ENCODE results near the gene SLC25A29.

DNA sequence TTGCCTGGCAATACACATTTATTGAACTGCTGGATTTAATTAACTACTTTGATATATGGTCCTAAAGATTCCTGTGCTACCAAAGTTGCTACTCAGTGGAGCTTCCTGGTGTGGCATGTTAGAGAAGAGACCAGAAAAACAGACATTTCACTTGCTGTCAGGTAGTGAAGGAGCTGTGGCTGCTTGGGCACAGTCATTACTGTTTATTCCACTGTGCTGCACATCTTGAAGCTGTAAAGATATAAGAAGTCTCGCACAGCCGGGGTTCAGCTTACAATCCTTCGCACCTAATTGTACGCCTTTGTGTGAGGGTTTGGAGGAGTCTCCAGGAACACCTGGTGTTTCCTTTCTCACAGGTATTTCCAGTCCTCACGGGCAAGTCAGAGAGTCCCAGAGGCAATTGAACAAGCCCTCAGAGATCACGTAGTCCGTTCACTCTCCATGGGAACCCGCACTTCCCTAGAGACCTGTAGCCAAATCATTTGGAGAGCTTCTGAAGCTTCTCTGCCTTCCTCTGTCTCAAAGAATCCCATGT lies 4.0 kb downstream of the EVL start:
- PRO-cap: no peak
- RRBS: no CpG with 5 or more reads among the region's 8 CpGs

GRCh38 chr14:100073774-100074211 lies 8.6 kb downstream of the EVL start:
- PRO-cap: no peak
- RRBS: 96% methylated on average over 1 of the region's 10 CpGs

GRCh38 chr14:100106588-100107111 lies 41.4 kb downstream of the EVL start:
- PRO-cap: no peak
- RRBS: 93% methylated on average over 5 of the region's 9 CpGs

DNA sequence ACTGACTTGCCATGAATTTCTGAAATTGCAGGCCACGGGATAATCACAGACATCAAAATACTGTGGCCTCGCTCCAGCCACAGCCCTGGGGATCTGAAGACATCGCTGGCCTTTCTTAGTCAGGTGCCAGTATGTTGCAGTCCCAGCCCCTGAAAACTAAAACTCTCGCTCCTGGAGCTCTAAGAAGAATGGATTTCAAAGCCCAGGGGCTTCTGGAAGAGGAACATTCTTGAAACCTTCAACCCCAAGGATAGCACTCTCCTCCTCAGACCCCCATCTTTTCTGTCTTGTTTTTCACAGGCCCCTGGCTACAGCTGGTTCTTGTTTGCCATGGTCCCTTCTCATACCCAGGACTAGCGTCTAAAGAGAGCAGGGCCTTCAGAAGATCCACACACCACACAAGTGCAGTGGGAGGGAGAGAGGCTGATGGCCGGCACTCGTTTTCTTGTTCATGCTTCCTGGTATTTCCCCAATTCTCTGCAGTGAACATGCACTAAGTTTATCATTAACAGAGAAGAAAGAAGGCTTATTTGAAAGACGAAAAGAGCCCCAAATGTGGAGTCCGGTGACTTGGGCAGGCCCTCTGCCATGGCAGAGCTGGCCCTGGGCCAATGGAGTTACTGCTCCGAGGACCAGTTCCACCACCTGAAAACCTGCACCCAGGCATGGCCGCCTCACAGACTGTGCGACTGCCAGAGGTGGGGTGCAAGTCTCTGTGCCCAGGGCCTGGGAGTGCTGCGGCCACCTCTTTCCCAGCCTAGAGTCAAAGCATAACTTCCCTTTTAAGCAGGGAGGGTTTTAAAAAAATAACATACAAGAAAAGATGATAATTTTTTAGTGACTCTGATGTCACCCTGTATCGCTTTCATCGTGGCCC lies 25.0 kb downstream of the DEGS2 start:
- PRO-cap: no peak
- RRBS: no CpG with 5 or more reads among the region's 15 CpGs

DNA sequence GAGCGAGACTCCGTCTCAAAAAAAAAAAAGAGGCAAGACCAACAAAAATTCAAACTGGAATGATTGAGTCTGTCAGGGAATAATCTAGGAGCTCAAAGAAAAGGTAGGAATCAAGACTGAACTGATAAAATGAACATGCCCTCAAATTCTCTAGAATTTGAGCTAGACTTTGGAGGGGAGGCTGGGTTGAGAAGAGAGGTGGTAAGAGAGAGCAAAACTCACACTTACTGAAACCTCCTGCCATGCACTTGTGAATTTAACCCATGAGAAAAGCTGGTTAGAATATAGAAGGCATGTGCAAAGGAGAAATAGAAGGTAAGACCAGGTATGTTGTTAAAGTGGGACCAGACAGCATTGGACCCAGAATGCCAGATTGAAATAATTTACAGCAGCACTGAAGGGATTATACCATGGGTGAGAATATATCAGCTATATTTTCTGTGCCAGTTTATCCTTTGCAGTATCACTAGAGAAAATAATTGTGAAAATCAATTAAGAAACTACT lies 20.6 kb downstream of the YY1 start:
- PRO-cap: no peak
- RRBS: no CpG with 5 or more reads among the region's 2 CpGs

DNA sequence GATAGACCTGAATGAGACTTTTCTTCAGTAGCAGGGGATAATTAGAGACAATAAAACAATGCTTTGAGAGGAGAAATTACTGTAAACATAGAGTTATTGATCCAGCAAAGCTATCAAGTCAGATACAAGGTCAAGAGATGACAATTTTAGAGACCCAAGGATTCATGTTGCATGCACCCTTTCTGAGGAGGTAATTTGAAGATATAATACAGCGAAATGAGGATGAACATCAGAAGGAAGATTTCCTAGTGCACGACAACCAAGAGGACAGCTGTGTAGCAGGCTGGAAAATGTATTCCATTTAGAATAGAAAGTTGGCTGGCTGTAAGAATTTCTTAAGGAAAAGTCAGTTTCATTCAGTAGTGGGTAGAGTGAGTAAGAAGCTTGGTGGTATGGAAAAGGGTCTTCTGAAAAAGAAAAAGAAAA lies 27.8 kb downstream of the YY1 start:
- PRO-cap: no peak
- RRBS: no CpG with 5 or more reads among the region's 2 CpGs

DNA sequence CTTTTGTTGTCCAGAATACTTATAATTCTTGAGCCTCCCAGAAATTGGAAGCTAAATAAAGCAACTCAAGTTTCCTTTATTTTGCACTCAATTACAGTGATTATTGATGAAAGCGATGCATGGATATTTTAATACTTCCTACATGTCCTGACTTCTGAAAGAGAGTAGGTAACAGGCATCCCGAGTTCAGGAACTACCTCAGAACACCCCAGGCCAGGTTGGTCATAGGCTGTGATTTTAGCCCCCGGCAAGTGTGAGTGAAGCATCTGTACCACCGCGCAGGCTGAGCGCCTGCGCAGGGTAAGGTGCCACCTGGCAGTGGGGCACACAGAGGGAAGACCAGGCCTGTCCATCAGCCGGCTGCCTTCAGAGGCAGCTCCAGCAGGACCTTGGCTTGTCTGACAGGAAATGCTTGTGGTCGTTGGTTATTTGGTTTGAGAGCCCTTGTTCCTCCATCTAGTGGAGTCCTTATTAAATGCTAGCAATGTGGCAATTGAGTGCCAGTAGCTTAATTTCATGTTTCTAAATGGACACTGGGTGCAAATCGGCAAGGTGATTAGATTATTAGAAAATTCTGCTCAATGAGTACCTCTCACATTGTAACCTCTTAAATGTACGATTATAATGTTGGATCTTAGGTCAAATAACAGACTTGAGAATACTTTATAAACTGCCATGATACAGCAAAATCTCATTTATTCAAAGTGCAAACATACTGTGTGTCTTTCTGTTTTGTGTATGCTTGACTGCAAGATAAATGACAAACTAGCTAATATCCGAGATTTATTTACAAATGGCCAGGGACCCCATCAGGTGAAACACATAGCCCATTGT lies 27.5 kb downstream of the SLC25A29 start:
- PRO-cap: no peak
- RRBS: no CpG with 5 or more reads among the region's 12 CpGs

DNA sequence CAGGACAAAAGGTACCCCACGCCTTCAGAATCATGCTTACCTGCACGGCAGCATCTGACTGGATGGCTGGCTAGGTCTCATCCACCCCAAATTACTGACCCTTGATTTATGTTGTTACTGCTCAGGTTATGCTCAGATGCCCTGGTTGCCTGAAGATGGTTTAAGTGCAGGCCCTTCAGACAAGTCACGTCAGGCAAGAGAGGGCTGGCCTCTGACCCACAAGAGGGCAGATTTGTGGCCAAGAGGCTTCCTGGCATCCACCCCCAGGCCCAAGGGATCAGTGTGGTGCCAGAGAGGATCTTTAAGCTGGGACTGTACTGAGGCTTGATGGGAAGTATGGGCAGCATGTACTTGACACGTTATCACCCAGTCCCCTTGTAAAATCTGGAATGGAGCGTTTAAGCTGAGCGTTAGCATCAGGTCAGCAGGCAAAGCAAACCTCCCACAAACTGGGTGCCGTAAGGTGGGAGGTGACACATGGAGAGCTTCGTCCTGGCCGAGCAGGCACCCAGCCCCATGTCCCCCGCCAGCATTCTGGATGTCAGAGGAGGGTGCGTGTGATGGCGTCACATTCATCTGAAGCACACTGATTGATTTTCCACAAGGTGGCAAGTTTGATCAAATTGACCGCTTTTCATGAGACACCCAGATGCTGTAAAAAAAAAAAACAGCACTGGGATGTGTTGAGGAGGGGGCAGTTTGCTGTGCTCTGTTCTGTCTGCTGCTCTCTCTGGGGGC lies 24.4 kb downstream of the SLC25A29 start:
- PRO-cap: no peak
- RRBS: no CpG with 5 or more reads among the region's 13 CpGs

- PRO-cap: bidirectional peak, plus-strand start at chr14:100306673, minus-strand start at chr14:100306441
- RRBS: 1% methylated on average over 63 of the region's 81 CpGs
These were observed at the start of gene SLC25A29 for GRCh38 chr14:100306219-100306788. Gene SLC25A29, minus strand, starts transcription at chr14:100306444.

DNA sequence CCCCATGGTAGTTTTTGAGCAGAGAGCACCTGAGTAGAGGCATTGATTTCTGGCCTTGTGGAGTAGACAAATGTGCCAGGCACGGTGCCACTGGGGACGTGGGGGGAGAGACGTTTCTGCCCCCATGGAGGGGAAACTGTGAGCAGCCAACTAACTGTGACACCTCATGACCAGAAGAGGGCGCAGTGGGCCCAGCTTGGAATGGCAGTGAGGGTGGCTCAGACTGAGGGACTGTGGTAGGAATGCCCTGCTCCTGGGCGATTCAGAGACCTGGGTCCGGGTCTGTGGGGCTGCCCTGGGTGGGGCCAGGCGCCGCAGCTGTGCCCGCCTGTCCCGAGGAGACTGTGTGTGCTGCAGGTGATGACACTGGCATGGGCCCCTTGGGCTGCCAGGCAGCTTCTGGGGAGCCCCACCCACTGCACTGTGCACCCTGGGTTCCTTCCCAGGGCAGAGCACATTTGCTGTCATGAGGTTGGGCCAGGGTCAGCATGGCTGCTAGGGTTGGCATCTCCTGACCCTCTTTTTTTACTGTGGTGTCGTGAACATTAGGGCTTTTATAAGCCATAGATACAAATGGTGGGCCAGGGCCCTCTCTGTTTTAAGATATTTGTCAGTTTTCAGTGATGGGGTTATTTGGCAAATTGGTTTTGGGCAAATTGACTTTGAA lies 7.5 kb downstream of the WDR25 start:
- PRO-cap: no peak
- RRBS: no CpG with 5 or more reads among the region's 11 CpGs

GRCh38 chr14:100392170-100392502 lies 15.9 kb downstream of the WDR25 start:
- PRO-cap: no peak
- RRBS: no CpG with 5 or more reads among the region's 4 CpGs

DNA sequence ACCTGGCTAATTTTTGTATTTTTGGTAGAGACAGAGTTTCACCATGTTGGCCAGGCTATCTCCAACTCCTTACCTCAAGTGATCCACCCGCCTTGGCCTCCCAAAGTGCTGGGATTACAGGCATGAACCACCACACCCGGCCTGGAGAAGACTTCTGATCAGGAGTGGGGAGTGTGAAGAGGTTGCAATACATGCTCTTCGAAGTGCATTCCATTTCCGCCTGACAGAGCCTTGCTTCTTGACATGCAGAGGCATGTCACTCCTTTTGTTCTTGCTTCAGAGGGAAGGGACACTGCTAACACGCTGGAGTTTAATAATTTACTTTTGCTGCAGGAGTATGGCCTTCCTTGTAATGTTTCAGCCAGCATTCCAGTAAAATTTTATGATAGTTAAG lies 21.7 kb downstream of the WDR25 start:
- PRO-cap: no peak
- RRBS: no CpG with 5 or more reads among the region's 5 CpGs

DNA sequence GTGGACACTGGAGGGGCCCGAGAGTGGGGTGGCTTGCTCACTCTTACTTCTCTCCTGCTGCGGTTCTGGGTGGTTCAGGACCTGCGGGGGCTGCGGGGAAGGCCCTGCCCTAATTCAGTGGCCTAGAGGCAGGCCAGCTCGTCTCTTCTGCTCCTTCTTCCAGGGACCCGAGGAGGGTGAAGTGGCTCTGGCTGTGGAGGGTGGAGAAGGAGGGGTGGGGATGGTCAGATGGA lies 87.1 kb downstream of the BEGAIN start:
- PRO-cap: no peak
- RRBS: no CpG with 5 or more reads among the region's 6 CpGs

- PRO-cap: no peak
- RRBS: 94% methylated on average over 4 of the region's 32 CpGs
These were observed 48.9 kb upstream of the DLK1 start for GRCh38 chr14:100677490-100678572.

DNA sequence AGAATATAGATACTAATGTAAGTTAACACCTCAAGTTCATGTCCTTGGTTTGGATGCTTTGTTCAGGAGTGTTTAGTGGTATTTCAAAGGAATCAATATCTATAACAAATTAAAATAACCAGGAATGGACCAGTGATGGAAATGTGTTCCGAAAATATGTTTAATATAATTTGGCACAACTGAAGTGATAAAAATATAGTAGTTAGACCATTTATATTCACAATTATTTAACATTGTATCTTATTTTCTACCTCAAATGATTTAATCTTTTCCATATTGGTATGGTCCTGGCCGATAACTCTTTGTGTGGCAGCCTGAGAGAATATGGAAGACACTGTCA lies 32.3 kb upstream of the RTL1 start:
- PRO-cap: no peak
- RRBS: no CpG with 5 or more reads among the region's 2 CpGs

- PRO-cap: no peak
- RRBS: no CpG with 5 or more reads among the region's 24 CpGs
These were observed 401.2 kb upstream of the PPP2R5C start for GRCh38 chr14:101359961-101360979.

DNA sequence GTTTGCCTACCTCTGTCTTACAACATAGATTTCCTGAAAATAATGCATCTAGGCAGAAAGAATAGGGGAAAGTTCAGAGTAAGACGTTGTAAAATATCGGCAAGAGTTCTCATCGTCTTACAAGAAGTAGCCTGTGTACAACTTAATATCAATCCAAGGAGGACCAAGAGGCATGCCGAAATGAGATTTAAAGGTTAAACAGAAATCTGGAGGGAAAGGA lies 355.9 kb upstream of the PPP2R5C start:
- PRO-cap: no peak
- RRBS: no CpG with 5 or more reads among the region's 4 CpGs

DNA sequence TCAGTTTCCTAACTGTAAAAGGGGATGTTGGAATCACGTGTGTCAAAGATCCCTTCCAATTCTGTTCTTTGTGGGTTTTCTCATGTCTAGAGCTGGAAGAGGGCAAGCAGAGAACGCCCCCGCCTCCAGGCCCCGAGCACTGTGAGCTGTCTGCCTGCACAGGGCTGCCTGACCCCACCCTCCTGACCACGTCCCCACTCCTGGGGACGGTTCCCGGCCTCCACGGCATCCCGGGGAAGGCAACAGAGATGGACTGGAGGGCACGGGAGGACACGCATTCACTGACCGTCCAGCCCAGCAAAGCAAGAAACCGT lies 287.7 kb upstream of the PPP2R5C start:
- PRO-cap: no peak
- RRBS: no CpG with 5 or more reads among the region's 13 CpGs

DNA sequence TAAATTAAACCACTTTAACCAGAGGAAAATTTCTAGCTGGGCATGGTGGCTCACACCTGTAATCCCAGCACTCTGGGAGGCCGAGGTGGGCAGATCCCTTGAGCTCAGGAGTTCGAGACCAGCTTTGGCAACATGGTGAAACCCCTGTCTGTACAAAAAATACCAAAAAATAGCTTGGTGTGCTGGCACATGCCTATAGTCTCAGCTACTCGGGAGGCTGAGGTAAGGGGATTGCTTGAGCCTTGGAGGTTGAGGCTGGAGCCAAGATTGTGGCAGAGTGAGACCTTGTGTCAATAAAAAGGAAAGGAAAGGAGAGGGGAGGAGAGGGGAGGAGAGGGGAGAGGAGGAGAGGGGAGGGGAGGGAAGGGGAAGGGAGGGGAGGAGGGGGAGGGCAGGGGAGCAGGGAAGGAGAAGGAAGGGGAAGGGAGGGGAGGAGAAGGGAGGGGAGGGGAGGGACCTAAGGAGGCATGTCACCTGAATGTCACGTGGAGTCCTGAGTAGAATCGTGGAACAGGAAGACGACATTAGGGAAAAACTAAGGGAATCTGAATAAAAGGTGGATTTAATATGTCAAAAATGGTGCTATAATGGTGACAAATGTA lies 42.9 kb upstream of the PPP2R5C start:
- PRO-cap: no peak
- RRBS: no CpG with 5 or more reads among the region's 6 CpGs

- PRO-cap: bidirectional peak, plus-strand start at chr14:101731526, minus-strand start at chr14:101731354; bidirectional peak, plus-strand start at chr14:101731923, minus-strand start at chr14:101731836
- RRBS: under 1% methylated on average over 4 of the region's 16 CpGs
These were observed 30.1 kb upstream of the PPP2R5C start for GRCh38 chr14:101731020-101732165.